Glomerular endothelial cell (primary cell): ENCODE measurements around the gene ZNF652.

- RAMPAGE, long total RNA, result no peak
Measured at GRCh38 chr17:48112979-48113658, 5.6 kb downstream of the SNX11 start.

- RAMPAGE, long total RNA, result no peak
Measured at GRCh38 chr17:48160273-48161243, 53.0 kb downstream of the SNX11 start.

GRCh38 chr17:48559898-48560971 is 15.3 kb upstream of the HOXB2 start:
- RAMPAGE, long total RNA, result no peak

DNA sequence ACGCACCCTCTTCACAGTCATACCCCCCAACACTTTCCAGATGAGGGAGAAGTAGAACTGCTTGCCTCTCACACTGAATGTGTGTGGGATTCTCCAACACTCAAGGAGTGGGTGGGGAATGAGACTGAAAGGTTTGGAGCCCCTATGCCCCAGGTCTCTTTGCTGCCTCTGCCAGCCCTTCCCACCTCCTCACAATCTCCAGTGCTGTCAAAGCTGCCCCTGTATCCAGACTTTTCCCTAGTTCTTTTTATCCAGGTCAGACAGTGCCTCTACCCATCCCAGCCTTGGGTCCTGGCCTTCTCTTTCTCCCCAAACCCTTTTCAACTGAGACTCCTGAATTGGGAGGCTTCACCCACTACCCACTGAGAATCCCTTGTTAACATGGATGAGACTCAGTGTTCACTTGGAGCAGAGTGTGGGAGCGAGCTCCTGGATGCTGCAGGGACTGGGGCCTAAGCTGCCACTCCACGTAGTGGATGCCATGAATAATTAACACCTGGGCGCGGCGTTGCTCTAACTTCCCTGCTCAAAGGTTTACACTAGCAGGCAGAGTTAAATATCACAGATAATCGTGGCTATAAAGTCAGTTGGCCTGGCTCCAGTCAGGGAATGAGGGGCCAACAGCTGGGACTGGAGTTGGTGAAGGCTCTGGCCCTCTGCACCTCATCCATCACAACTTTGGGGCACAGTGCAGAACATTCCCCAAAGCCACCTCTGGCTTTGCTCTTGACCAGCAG is 11.2 kb downstream of the HOXB4 start:
- RAMPAGE, long total RNA, result no peak

GRCh38 chr17:48577208-48578054 is 719 bp downstream of the HOXB4 start:
- RAMPAGE, long total RNA, result no peak

DNA sequence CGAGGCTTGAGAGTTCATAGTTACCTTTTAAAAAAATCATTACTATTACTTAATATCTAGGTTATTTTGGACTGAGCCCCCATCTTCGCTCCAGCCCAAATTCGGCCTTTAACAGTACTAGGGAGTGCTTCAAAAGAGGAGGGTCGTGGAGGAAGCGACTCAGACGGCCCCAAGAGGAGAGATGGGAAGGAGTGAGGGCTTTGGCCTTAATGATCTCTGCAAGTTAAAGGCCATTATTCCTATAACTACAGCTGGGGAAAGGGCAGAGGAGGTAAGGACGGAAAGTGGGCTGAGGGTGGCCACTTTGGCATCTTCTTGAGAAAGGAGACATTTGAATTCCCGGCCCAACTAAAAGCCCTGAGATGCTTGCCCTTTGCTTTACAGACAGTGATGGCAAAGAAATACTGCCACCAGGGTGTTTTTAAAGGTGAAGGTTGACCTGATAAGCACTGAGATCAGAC is 17.1 kb upstream of the HOXB9 start:
- RAMPAGE, long total RNA, result no peak

DNA sequence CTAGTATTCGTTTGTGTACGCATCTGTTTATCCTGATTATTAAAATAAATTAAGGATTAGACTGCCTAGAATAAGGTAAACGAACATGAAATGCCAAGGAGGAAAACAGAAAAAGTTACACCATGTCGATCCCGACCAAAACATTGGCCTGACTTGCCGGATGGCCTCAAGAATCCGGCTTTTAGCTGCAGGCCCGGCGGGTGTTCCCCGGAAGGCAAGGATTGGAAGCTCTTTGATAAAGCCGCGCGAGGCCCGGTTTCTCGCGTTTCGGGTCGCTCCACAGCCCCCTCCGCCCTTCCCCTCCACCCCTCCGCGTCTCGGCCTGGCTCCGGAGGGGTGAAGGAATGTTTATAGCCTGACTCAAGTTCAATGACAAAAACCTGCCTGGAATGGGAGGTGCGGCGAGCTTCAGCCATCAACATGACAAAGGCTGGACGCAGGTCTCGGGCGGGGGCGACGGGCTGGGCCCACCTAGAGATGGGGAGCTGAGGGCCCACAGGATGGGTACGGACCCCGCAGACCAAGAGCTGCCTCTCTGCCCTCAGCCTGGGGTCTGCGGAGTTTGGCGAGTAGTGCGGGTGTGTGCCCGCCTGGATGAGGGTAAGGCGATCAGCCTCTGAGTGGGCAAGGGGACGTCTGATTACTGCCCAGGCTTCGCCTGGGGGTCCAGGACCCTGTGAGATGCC is 2.6 kb downstream of the PRAC1 start:
- RAMPAGE, long total RNA, result no peak

DNA sequence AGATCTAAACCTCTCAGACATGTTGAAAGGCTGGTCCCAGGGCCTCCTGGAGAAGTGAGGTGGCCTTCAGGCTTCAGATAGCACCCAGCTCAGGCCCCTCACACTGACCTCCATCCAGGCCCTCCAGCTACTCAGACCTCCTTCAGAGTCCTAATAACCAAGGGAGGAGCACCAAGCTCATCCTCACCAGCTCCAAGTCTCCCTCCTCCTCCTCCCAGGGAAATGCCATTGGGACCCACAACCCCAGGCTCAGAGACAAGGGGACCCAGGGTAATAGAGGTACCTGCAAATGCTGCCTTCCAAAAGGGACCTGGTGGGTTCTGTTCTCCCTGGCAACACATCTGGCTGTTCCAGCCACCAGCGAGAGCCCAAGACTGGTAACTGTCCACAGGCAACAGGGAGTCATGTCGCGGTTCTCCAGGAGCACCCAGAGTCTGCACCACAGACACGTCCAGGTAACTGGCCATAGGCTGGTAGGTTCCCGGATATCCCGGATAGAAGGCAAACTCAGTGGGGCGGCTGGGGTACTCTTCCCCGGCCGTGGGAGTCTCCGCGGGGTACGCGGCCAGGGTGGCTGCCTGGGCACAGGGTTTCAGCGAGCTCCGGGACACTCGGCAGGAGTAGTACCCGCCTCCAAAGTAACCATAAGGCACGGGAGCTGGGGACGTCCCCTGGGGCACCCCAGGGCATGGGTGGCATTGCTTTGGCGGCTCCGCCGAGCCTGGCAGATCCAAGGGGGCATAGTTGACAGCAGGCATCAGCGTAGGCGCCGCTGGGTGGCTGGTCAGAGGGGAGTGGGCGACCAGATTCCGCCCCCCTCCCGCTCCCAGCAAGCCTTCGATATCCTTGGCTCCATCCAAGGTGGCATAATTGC is 603 bp downstream of the HOXB13 start:
- RAMPAGE, long total RNA, result no peak

DNA sequence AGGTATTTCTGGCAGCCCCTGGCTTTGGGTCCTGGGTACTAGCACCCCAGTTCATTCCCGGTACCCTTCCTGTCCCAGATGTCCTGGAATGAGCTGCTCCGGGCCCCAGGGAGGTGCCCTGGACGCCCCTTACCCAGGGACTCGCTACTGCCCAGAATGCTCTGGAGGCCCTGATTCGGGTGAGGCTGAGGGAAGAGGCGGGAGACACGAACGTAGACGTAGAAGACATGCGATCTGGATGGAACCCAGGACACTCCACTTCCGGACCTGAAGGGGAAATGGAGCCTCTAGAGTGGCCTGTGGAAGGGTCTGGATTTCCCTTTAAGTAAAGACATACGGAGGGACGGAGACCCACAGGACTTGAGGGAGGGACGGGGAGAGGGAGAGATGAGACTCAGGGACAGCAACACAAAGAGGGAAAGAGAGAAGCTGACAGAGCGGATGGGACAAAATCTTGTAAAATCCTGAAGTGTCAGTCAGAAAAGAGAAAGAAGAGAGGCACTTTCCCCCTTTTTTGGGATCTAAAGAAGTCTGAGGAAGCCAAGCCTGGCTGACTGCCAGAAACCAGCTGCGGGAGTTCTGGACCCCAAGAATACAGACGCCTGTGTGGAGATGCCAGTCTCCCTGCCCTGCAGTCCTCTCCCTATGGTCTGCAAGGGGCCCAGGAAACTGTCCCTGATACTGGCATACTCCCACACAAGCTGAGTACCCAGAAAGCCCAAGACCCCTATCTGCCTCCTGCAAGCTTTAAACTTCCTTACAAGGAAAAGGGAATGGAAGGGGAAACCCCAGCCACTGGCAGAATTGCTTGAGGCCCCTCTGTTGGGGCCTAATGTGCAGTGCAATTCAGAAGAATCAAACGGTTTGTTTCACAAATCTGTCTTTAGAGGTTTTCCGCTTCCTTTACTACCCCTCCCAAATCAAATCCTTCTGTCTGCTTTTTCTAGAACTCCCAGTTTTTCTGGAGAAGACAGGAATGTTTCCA is 1.1 kb upstream of the HOXB13 start:
- RAMPAGE, long total RNA, result no peak

GRCh38 chr17:48912700-48913335 is 4.6 kb downstream of the UBE2Z start:
- RAMPAGE, long total RNA, result no peak

DNA sequence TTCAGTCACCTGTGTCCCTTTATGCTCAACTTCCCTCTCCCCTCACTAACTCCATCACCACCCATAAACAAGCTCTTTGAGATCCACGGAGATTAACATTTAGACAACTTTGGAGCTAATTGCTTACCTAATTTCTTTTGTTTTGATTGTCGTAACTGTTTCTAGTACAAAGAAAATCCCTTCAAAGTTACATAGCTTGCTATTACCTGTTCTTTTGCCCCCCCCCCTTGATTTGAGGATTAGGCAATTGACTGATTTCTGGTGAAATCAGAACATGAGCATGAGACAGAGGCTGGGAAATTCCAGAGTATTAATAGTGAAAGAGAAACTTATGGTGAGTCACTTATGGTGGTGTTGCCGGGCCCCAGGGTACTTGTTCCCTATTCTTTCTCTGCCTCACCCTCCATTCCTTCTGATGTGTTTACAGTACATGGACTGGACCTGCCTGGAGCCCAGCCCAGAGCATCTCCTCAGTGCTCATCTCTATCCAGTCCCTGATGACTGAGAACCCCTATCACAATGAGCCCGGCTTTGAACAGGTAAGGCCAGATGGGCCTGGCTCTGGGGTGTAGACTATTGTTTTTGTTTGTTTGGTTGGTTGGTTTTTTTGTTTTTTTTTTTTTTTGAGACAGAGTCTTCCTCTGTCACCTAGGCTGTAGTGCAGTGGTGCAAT is 7.6 kb downstream of the UBE2Z start:
- RAMPAGE, long total RNA, result no peak

DNA sequence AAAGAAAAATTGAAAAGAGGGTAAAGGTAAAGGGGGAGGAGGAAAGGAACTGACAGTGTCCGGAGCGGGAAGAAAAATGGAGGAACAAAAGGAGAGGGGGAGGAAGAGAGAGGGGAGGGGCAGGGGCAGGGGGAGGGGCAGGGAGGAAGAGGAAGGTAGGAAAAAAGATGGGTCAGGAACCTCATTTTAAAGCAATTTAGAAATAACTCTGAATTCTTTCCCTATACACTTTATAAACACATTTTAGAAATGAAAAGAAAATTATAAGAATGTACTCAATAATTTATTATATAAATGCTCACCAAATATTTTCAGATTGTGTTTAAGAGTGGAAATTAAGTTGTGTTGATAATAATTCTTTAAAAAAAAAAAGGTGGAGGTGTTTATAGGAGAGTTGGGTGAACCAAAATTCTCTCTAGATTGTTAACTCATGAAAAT is 6.1 kb upstream of the IGF2BP1 start:
- RAMPAGE, long total RNA, result no peak

GRCh38 chr17:49192394-49192995 is 17.9 kb downstream of the GNGT2 start:
- RAMPAGE, long total RNA, result no peak

DNA sequence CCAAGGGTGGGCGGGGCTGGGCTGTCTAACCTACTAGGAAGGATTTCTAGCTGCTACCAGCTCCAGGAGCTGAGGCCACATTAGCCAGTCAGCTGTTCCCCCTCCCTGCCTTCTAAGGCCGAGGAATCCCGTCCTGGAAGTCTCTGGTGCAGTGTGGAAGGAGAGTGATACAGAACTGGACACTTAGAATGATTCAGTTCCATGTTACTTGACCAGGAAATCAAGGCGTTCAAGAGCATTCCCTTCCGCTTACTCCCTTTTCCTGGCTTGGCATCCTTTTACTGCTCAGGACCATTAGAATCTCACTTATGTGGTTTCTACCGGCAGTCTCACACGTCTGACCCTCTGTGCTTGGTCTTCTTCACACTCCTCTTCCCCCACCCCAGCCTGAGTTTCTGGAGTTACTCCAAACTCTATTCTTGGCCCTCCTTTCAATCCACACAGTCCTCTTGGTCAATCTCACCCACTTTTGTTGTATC is 8.7 kb downstream of the GNGT2 start:
- RAMPAGE, long total RNA, result no peak

DNA sequence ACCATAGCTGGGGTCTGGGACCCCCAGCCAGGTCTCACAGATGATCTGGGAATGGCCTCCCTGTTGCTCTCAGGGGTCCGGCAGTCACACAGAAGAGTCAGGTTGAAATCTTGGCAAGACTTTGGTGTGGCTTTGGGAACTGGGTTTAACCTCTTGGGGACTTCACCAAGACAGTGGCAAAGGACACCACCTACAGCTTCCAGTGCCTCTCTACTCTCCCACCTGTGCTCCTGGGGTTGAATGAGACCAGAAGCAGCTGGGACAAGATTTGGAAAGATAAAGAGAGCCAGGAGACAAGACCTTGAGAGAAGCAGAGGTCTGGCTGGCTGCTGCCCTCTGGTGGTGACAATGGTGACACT is 3.3 kb downstream of the PHOSPHO1 start:
- RAMPAGE, long total RNA, result no peak

DNA sequence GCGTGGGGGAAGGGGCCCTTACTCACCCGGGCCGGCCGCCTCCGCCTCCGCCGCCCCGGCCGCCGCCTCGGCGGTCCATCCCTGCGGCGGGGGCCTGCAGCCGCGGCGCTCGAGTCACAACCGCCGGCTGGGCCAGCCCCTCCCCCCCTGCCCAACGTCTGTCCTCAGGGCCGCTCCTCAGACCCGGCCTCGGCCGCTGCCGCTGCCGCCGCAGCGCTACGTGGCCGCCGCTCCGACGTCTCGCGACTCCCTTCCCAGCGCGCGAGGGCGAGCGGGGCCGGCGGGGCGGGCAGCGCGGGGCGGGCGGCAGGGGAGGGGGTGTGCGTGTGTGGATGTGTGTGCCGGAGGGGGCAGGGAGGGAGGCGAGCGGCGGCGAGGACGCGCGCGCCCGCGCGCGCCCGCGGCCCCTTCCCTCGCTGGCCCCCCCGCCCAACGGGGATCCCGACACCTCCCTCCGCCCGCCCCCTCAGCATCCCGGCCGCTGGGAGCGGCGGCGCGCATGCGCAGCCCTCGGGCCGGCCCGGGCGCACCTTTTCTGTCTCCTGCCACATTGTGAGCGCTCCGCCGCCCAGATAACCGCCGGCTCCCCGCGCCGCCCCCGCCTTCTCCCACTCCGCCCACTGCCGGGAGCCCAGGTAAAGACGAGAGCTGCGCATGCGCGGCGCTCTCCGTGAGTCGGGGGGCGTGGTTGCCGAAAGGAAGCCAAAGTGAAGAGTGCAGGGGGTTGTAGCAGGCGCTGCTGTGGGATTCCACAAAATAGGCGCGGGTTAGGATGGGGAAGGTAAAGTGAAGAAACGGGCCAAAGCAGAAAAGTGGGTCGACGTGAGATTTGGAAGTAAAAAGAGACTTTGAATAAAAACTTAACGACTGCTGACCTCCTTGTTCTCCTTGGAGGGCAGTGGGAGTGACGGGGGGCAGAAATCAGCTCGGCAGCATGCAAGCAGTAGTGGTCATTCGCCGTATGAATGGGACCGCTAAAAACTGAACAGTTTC is at the start of gene ZNF652:
ZNF652 (minus strand) TSS at position 368 of the 993 bp plus-strand sequence.
- RAMPAGE, long total RNA, result no peak

- RAMPAGE, long total RNA, result no peak
Measured at GRCh38 chr17:49404266-49404811, 10.3 kb downstream of the PHB1 start.

DNA sequence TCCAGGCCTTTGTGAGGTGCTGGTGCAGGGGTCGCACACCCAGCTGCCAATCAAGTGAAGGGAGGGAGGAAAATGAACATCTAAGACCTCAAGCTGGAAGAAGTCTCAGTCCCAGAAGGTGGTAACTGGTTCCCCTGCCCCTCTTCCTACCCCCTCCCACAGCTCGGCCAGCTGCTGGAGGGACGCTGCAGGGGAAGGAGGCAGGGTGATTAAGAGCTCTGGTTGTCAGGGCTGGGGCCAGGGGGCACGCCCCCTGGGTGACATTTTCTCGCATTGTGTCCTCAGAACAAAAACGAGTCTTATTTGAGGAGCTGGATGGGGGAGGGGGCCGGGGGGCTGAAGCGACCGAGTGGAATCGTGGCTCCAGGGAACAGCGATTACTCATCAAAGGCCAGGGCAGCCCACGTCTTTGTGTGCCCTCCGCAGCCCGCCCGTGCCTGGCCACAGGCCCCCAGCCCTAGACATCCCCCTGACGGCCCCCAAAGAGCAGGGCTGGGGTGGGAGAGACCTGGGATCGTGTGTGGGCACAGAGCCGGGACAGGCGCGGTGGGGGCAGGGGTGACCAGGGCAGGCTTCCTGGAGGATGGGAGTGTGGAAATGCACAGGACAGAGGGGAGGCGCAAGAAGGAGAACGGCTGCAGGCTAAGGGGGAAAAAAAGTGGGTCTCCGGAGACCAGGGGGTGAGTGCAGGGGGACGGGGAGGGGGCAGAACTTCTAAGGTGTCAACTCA is 23.7 kb upstream of the PHB1 start:
- RAMPAGE, long total RNA, result no peak

DNA sequence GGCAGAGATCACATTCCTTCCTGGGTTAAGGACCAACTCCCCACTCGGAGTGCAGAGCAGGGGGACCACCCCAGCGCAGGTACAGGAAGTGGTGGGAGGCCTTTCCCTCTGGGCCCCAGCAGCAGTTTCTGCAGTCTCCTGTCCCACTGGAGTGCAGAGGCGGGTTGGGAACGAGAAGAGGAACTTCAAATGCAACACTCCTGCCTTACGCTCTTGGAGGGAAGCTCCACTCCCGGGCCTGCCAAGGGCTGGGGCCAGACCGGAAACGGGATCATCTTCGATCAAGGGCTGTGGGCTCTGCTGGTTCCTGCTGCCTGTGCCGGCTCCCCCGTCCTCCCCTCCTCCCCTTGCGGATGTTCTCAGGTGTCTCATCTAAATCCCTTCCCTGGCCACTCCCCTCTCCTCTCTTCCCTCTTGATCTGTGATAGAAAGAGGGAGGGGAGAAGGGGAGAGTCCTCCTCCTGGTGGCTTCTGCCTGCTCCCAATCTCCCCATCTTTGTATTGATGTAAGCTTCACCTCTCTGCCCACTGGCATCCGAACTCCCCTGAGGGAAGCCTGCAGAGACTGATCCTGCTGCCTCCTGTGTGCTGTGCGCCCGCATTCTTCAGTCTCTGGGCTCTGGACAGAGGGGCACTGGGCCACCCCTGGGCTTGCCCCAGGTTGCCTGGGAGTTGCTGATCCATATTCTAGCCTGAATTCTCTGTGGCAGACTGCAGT is 8.8 kb upstream of the NGFR start:
- RAMPAGE, long total RNA, result no peak

DNA sequence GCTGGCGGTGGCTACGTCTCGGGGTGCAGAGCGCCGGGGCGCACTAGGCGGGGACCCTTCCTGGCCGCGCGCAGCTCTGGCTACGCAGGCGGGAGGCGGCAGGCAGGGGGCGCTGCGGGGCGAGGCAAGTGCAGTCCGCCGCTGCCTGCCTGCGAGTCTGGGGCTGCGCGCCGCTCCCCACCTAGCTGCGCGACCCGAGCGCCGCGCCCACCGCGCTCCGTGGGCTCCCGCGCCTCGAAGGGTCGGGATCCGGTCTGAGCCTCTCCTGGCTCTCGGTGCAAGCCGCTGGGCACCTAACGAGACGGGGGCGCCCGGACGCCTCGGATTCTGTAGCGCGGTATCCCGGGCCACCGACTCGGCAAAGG is 1.4 kb downstream of the NGFR start:
- RAMPAGE, long total RNA, result no peak